HT-29 (cell line): ENCODE results near the genes EFCAB3 and ACE.

- RAMPAGE, long total RNA, result no peak
Measured at GRCh38 chr17:62052953-62053355, 12.1 kb downstream of the MED13 start.

DNA sequence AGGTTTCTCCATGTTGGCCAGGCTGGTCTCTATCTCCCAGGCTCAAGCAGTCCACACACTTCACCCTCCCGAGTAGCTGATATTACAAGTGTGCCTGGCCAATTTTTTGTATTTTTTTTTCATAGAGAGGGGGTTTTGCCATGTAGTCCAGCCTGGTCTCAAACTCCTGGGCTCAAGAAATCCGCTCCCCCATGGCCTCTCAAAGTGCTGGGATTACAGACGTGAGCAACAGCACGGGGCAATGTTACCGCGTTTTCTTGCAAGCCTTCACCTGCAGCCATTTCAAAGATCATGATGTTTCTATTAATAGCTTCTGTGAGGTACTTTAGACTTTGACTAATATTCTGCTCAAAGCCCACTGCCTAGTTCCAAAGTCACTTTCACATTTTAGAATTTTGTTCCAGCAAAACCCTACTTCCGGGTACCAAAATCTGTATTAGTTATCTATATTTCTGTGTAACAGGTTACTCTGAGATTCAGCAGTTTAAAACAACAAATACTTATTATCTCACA, 12.0 kb upstream of the MED13 start:
- RAMPAGE, long total RNA, result no peak

DNA sequence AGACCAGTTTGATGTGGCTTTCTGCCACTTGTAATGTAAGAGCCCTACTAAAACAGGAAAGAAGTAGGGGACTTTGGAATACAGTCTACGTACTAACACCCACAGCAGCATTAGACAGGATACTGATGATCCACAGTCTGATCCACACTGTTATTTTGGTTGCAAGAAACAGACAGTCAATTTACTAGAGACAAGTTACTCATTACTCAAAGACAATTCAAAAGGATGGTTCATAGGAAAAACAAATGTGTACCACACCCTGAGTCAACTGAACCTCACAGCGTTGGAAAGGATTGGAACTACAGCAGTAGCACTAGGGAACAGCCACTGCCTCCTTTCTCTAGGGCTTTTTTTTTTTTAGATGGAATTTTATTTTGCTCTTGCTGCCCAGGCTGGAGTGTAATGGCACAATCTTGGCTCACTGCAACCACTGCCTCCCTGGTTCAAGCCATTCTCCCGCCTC, 46.0 kb upstream of the MED13 start:
- RAMPAGE, long total RNA, result no peak

GRCh38 chr17:62380164-62380846, at the start of gene EFCAB3:
EFCAB3 (plus strand) TSS chr17:62380553.
- RAMPAGE, long total RNA, result no peak

DNA sequence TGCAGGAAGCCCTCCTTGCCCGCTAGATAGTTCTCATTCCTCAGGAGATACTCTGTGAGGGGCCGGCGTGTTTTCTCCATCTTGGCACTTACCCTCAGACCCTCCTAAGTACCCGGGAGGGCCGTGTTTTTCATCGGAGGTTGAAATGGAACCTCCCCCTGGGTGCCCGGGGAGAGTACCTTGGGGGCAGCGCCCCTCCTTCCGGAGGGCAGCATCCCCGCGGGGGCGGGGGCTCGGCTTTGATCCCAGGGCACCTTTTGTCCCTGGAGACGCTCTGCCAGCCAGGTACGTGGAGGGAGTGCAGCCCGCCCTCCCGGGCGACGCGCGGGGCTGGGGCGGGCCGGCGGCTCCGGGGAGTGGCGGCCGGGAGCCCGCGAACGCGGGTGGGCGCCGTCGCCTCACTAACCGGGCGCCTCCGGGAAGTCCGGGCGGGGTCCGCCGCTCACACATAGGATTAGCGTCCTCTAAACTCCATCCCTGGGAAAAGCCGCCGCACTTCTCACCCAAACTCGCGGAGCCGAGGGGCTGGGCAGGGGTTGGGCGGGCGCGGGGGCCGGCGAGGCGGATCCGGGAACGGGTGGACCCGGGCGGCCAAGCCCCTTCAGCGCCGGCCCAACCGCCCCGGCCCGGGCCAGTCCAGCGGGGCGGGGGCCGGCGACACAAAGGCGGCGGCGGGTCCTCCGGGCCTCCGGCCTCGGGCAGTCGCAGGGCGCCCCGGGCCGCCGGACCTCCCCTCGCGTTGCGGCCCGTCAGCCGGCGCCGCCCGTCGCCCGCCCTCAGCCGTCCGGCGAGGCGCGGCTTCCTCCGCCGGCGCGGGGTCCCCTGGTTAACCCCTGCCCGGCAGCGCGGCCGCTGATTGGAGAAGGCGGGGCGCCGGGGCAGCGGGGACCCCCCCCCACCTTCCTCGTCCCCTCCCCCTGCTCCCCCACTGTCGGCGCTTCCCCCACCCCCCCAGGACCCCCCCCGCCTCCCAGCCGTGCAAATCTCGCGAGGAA, 531 bp upstream of the TLK2 start:
- RAMPAGE, long total RNA, result no peak

GRCh38 chr17:62616275-62616678, 11.2 kb upstream of the MRC2 start:
- RAMPAGE, long total RNA, result no peak

GRCh38 chr17:62627972-62628268, 450 bp downstream of the MRC2 start:
- RAMPAGE, long total RNA, result no peak

- RAMPAGE, long total RNA, result no peak
Measured at GRCh38 chr17:62628269-62629116, 1.0 kb downstream of the MRC2 start.

DNA sequence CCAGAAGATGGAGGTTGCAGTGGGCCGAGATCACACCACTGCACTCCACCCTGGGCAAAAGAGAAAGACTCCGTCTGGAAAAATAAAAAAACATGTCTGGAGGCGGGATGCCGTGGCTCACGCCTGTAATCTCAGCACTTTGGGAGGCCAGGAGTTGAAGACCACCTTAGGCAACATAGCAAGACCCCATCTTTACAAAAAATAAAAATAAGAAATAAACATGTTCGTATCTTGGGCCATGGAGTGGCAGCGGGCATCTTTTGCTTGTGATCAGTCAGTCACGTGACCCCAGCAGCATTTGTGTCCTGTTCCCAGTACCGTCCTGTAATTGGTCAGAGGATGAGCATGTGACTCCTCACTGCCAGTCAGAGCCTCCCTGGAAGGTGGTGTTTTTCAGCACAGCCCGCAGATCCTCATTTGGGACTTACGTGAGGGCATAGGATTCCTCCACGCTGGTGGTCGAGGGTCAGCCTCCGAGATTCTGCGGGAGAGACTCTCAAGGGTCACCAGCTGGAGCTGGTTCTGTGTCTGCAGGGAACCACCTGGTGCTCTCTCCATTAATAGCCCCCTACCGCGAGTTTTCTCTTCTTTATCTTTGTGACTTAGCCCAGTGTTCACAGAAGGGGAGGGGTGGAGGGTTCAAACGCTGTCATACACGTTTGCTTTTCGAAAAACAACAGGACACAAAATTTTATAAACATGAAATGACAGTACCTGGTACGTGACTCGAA, 17.0 kb downstream of the MRC2 start:
- RAMPAGE, long total RNA, result no peak

GRCh38 chr17:62790615-62790788, 17.6 kb downstream of the MARCHF10 start:
- RAMPAGE, long total RNA, result no peak

DNA sequence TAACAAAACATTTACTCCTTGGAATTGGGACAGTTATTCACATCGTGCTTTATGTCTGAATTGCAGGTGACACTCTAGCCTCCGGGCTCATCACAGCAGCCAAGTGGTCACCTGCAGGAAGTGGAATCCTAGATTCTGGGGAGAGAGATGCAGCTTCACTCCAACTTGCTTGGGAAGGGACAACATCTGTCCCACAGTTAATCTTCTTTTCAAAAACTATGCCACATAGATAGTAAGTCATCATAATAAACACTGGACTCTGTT, 17.4 kb downstream of the MARCHF10 start:
- RAMPAGE, long total RNA, result no peak

GRCh38 chr17:62819526-62820284, 11.6 kb upstream of the MARCHF10 start:
- RAMPAGE, long total RNA, result no peak

- RAMPAGE, long total RNA, result no peak
Measured at GRCh38 chr17:62966862-62967743, 1.1 kb downstream of the TANC2 start.

DNA sequence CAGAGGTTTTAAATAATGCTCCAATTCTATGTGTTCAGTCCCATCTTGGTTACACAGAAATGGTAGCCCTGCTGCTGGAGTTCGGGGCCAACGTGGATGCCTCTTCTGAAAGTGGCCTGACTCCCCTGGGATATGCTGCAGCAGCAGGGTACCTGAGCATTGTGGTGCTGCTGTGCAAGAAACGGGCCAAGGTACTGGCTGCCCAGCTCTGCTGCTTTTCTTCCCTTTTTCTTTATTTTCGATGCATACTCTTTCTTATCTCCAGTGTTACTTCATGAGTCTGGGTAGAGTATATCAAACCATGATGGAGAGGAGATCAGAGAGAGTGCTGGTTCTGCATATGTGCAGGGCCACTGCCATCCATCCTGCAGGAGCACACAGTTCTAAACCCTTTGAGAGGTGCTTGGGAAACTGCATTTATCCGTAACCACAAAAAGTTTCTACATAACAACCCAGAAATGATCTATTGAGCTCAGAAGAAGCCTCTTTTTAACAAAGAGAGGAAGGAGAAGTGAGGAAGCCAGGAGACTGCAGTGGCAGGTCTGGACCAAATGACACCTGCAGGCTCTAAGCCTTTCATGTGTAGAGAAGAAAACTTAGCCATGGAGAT, 56.6 kb downstream of the CYB561 start:
- RAMPAGE, long total RNA, result no peak

DNA sequence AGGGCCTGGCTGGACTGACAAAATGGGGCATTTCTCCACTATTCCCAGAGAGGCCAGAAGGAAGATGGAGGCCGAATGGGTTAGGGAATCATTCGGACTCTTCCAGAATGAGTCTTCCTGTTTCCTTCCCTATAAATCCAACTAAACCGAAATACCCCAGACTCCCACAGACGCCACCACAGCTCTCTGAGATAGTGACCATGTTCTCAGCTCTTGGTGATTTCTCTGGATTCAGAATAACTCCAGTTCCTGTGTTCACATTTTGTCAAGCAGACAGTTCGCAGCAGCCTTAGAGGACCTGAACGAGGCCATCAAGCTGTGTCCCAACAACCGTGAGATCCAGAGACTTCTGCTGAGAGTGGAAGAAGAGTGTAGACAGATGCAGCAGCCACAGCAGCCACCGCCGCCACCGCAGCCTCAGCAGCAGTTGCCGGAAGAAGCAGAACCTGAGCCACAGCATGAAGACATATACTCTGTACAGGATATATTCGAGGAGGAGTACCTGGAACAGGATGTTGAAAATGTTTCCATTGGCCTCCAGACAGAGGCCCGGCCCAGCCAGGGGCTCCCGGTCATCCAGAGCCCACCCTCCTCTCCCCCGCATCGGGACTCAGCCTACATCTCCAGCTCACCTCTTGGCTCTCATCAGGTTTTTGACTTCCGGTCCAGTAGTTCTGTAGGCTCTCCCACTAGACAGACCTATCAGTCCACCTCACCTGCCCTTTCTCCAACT, 26.2 kb downstream of the CYB561 start:
- RAMPAGE, long total RNA, result no peak

GRCh38 chr17:63431784-63432964, 13.9 kb downstream of the CYB561 start:
- RAMPAGE, long total RNA, result no peak

DNA sequence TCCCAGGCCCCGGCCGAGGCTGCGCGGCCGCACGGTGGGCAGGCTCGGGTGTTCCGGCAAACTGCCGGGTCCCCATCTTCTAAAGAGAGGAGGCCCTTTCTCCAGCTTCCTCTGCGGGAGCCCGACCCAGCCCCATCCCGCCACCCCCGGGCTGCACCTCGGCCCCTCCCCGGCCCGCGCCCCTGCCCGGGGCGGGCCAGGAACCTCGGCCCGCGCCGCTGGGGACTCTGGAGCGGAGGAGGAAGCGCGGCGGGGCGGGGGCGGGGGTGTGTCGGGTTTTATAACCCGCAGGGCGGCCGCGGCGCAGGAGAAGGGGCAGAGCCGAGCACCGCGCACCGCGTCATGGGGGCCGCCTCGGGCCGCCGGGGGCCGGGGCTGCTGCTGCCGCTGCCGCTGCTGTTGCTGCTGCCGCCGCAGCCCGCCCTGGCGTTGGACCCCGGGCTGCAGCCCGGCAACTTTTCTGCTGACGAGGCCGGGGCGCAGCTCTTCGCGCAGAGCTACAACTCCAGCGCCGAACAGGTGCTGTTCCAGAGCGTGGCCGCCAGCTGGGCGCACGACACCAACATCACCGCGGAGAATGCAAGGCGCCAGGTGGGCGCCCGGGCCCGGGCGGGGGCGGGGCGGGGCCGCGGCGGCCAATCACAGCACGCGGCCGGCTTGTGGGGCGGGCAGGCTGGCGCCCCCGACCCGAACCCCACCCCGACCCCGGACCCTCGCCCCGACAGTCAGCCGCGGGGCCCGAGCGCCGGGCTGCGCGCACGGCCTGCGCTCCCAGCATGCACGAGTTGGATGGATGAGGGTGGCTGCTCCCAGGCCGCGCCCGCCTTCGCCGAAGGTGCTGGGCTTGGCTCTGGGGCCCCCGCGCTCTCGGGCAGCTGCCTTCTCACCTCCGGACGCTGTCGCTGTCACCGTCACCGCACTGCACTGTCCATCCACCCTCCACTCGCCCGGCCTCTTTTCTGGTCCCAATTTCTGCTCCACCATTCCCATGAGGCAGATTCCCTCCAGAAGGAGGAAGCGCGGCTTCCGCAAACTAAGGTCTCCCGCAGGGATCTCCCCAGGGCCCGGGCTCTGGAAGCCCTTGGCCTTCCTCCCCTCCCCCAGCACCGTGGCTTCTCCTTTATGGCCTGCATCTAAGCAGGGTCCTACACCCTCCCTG, at the start of gene ACE:
TSS of gene ACE (plus strand) at position 309 of the 1,159 bp plus-strand sequence.
- RAMPAGE, long total RNA, result no peak

GRCh38 chr17:63683239-63683785, 16.6 kb downstream of the LIMD2 start:
- RAMPAGE, long total RNA, result no peak

GRCh38 chr17:63706765-63707251, 6.9 kb upstream of the LIMD2 start:
- RAMPAGE, long total RNA, result no peak

GRCh38 chr17:63748153-63748384, 6.5 kb upstream of the STRADA start:
- RAMPAGE, long total RNA, result no peak